Mononuclear cell (primary cell): ENCODE measurements around a stretch of chr6.

DNA sequence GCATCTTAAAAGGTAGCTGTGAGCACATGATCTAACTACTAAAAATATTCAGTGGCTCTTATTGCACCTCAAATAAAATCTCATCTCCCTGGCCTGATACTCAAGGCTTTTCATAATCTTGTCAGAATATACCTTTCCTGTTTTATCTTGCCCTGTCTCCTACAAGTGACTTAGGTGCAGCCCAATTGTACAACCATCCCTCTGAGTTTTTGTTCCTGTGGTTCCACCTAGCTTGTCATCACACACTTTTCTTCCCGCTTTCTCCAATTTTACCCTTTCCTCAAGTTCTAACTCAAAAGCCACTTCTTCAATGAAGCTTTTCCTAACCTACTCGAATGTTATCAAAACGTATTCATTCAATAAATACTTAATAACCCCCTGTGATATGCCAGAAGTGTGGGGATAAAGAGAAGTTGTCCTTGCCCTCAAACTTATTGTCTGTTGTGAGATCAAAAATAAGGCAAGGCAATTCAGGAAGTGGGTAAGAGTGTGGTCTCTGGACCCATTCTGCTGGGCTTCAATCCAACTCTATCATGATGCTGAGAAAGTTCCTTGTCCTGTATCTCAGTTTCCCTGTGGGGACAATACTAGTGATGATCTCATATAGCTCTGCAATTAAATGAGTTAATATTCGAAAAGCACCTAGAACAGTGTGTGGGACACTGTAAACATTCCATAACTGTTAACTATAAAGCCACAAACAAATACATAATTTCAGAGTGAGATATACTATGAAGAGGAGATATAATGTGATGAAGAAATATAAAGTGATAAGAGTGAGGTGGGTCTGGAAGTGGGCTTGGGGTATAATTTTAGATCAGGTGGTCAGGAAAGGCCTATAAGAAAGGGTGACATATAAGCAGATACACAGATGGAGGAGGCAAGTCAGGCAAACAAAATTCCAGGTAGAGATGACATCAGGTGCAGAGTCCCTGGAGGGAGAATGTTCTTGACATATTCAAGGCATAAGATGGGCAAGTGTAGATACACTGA is 92.8 kb downstream of the PRDM1 start:
- RRBS, result no CpG with 5 or more reads among the region's 4 CpGs

- RRBS, result no CpG with 5 or more reads among the region's 4 CpGs
These were observed 51.3 kb downstream of the CRYBG1 start for GRCh38 chr6:106411848-106412244.

- RRBS, result no CpG with 5 or more reads among the region's 8 CpGs
These were observed 87.4 kb downstream of the CRYBG1 start for GRCh38 chr6:106447794-106448531.

GRCh38 chr6:106511433-106512039 is 117.8 kb downstream of the RTN4IP1 start:
- RRBS, result 4% methylated on average over 6 of the region's 28 CpGs

DNA sequence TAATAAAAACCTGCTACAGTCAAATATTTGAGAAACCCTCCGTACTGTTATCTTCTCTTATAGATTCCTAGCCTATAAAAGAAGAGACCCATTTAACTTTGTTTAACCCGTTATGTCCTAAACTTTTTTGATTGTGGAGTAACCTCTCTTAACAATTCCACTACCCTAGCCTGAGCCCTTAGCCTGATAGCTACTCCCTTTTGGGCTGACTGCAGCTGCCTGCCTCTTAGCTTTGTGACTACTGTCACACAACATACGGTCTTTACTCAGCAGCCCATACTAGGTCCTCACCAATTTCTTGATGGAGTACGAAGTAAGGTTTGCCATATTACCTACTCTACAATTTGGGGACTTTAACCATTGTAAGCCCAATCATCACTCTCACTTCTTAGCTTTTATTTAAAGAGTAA is 72.7 kb downstream of the QRSL1 start:
- RRBS, result no CpG with 5 or more reads among the region's 4 CpGs

- RRBS, result no CpG with 5 or more reads among the region's 5 CpGs
These were observed 95.4 kb downstream of the QRSL1 start for GRCh38 chr6:106724707-106725313.

GRCh38 chr6:106743959-106744815 is 114.8 kb downstream of the QRSL1 start:
- RRBS, result no CpG with 5 or more reads among the region's 5 CpGs

- RRBS, result no CpG with 5 or more reads among the region's 11 CpGs
These were observed 155.8 kb downstream of the QRSL1 start for GRCh38 chr6:106785127-106785668.

GRCh38 chr6:106785669-106786054 is 156.3 kb downstream of the QRSL1 start:
- RRBS, result no CpG with 5 or more reads among the region's 2 CpGs

GRCh38 chr6:106924830-106925342 is 49.6 kb downstream of the CD24 start:
- RRBS, result no CpG with 5 or more reads among the region's 17 CpGs

DNA sequence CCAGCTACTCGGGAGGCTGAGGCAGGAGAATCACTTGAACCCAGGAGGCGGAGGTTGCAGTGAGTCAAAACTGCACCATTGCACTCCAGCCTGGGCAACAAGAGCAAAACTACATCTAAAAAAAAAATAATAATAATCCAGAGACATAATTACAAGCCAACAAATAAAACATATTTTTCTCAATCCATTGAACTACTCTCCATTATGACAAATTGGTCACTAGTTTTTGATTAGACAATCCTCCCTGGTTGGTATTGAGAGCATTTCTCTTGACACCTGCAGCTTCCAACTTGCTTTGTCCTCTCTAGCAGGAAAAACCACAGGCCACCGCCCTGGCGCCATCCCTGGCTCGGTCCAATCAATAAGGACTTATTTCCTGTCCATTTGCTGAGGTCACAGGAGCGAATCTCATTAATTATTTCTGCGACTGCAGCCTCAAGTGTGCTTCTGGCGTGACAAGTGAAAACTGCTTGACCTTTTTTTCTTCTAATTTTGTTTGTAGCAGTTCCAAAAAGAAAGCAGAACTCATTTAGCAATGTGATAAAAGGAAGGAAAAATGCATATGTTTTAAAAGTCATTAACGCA is 38.7 kb upstream of the BEND3 start:
- RRBS, result no CpG with 5 or more reads among the region's 9 CpGs

GRCh38 chr6:107550260-107551052 is 60.5 kb downstream of the SOBP start:
- RRBS, result no CpG with 5 or more reads among the region's 12 CpGs

DNA sequence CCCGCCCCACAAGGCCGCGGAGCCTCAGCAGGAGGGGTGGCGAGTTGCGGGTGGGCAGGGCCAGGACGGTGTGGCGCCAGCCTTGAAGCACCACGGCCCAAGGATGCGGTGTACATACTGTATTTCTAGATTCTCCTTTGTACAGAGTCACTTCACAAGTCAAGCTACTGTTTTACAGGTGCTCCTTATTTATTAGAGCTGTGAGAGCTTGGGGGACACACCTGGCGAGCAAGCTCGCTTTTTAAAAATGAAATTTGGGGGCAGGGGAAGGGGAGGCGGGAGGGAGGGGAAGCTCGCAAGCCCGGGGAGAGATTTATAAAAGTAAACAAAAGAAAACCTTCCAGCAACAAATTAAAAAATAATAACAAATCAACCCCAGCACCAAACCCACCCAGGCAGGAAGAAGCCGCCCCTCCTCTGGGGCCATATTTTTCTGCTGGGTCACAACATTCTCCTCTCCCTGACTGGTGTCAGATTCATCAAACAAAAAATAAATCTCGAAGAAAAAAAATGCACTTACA is 164.4 kb downstream of the SCML4 start:
- RRBS, result no CpG with 5 or more reads among the region's 16 CpGs

DNA sequence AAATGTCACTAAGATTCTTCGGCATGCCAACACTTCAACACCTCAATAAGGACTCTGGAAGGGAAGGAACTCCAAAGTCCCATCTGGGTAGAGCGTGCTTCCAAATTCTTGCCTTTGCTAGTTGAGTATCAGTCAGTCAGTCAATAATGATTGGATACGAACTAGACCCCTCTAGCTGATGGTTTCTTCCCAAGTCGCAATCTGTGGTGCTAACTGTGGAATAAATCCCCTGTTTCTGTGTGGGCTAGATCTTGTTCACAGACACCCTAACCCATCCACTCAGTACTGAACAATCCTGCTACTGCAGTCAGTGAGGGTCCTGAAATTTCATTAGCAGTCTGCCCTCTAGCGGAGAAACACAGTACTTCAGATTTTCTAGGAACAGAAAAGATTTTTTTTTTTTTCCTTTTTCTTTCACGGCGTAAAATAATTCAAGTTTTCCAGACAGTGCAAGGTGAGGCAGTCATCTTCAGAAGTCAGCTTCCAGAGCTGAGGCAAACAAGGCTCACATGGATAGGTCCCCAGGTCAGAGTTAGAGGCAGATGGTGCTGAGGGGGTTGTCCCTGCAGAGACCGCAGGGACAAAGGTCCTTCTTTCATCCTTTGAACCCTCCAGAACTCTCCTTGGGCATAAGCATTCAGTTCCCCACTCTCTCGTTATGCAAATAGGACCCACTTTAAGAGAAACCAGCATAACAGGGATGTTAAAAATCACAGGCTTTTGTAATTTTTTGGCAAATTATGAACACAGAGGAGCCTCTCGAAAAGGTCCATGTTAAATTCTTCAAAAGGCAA is 119.7 kb downstream of the SCML4 start:
- RRBS, result no CpG with 5 or more reads among the region's 10 CpGs

DNA sequence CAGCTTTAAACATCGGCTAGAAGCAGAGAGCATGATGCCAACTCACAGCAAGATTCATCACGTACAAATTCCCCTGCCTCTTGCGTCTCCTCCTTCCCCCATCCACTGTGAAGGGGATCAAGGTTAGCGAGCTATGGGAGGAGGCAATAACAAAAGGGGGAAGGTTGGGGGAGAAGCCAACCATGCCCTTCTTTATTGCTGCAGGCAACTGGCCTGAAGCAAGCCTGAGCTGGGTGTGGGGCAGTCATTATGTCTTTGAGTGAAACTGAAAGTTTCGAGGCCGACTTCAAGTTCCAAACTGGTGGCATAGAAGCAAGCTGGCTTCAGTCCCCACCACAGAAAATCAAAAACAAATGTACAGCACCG is 83.3 kb downstream of the SCML4 start:
- RRBS, result no CpG with 5 or more reads among the region's 7 CpGs

DNA sequence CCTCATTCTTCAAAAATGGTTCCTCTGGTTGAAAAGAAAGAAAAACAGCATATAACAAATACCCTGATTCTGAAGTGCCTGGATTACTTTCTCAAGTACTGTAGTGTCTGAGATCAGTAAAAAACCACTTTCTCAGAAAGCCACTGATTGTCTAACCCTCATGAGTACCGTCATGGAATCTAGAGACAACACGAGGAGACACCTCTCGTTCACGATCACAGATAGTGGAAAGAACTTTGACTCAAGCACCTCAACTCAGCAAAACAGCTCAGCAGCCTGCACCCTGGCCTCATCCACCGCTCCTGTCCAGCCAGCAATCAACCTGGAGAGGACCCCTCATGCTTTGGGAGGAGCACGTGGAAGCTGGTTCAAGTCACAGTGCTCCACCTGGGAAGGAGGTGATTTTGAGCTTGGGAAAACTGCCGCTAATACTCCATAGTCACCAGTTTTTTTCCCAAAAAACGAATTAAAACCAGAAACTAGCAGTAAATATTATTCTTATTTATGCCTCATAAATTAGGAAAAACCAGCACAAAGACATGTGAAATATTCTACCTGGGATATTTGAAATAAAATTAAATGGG is 970 bp downstream of the SCML4 start:
- RRBS, result no CpG with 5 or more reads among the region's 8 CpGs

DNA sequence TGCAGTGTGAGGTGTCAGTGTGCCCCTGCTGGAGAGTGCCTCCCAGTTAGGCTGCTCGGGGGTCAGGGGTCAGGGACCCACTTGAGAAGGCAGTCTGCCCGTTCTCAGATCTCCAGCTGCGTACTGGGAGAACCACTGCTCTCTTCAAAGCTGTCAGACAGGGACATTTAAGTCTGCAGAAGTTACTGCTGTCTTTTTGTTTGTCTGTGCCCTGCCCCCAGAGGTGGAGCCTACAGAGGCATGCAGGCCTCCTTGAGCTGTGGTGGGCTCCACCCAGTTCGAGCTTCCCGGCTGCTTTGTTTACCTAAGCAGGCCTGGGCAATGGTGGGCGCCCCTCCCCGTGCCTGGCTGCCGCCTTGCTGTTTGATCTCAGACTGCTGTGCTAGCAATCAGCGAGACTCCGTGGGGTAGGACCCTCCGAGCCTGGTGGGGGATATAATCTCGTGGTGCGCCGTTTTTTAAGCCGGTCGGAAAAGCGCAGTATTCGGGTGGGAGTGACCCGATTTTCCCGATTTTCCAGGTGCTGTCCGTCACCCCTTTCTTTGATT is 35.9 kb upstream of the SCML4 start:
- RRBS, result no CpG with 5 or more reads among the region's 21 CpGs

GRCh38 chr6:107870263-107871139 is 46.4 kb upstream of the SCML4 start:
- RRBS, result no CpG with 5 or more reads among the region's 3 CpGs

GRCh38 chr6:108117705-108118258 is 43.2 kb upstream of the OSTM1 start:
- RRBS, result 1% methylated on average over 25 of the region's 55 CpGs

DNA sequence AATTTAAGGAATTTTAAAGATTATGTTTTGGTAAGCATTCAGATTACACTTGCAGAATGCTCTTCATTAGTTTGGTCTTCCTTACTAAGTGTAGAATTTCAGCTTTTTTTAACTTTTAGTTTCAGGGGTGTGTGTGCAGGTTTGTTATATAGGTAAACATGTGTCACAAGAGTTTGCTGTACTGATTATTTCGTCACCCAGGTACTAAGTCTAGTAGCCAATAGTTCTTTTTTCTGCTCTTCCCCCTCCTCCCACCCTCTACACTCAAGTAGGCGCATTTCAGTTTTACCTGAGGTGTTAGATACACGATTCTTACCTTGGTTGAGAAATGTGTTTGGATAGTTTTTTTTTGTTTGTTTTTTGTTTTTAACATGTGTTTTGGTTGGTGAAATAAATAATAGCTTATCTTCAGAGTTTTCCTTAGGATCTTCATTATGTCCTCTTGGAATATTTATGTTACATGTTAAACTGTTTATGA is 68.3 kb downstream of the AFG1L start:
- RRBS, result no CpG with 5 or more reads among the region's 3 CpGs